Gallbladder (tissue), 1 donor: ENCODE measurements around the gene ZNF394.

DNA sequence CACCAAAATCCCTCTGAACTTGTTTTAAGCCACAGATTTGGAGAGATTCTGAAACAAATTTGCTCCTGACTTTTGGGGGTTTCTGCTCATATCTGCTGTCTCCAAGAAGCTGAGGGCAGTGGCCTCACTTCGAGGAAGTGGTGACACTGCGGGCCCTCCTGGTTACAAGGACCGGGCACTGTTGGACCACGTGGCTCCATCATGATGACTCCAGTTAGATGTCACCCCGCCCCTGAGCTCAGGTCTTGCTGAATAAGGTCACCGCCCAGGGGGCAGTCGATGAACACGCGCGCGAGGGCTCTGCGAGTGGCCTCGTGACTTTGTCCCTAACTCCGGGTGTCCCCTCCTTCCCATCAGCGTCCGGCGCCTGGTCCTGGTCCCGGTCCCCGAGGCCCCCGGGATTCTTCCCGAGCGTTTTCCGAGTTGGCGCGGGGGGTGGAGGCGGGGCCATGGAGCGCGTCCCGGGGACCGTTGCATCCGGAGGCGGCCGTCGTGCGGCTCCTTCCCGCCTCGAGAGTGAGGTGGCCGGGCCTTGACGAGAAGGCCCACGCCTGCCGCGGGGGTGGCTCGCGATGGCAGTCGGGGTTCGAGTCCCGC lies 755 bp upstream of the NPTX2 start:
- PRO-cap: no peak

- PRO-cap: no peak
Measured at GRCh38 chr7:98917342-98917929, 39.1 kb downstream of the TRRAP start.

GRCh38 chr7:98998845-98999282 lies 120.5 kb downstream of the TRRAP start:
- PRO-cap: unidirectional peak, minus-strand start at chr7:98999076

- PRO-cap: no peak
Measured at GRCh38 chr7:99406464-99407010, 1.9 kb downstream of the PDAP1 start.

GRCh38 chr7:99419059-99419793 lies 10.5 kb downstream of the BUD31 start:
- PRO-cap: no peak

DNA sequence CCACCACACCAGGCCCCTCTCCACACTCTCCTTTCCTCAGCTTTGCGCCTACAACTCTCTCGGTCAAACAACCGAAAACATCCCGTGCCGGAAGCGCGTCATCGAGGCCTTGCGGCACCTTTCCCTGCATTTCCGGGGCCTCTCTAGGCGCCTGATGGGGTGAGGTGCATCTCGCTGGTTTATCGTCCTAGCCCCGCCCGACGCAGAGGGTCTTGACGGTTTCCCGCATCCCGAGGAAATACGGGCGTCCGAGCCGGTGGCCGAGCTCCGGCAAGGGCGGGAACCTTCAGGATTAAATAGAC lies at the start of gene ZNF394:
TSS of gene ZNF394 (minus strand) at position 79 of the 302 bp plus-strand sequence.
- PRO-cap: bidirectional peak, plus-strand start at position 182 of the sequence, minus-strand start at position 44 of the sequence

DNA sequence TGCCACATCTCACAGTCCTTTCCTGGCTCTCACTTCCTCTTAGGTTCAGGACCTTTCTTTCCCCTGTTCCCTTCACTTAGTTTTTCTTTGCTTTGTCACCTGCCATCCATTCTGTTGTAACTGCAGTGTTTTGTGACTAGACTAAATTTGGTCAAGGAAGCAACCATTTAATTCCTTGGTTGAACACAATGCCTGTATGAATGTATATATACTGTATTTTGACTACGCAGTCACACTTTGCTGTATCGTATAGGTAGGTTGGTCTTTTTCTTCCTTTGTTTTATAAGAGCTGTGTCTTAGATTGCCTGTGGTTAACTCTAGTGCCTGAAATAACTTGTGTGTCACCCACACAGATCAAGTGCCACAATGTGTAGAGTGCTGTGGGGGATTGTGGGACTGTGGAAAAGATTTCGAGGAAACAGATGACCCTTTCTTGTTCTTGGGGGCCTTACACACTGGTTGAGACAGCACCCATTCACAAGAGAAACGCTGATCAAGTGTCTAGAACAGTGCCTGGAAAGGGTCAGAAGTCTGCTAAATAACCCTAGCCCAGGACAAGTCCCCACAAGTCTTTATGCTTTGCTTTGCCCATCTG lies 2.7 kb downstream of the ZNF655 start:
- PRO-cap: no peak

DNA sequence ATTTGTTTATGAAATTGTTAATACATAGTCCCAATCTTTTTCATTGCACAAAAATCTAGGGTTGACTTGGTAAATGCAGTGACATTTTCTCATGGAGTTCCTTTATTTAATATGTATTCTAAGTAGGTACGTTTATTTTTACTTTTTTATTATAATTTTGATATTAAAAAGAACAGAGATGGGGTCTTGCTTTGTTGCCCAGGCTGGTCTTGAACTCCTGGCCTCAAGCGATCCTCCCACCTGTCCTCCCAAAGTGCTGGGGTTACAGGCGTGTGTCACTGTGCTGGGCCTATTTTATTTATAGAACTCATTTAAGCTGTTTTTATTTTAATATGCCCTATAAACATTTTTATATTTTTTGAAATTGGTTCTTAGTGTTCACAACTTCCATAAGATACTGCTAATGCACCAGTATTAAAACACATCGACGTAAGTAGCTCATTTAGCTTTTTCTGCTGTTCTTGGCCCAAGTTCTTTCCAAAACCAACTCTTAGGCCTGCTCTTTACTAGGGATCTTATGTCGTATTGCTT lies 15.9 kb downstream of the ZNF655 start:
- PRO-cap: no peak

GRCh38 chr7:99678763-99679805 lies 712 bp downstream of the CYP3A5 start:
- PRO-cap: bidirectional peak, plus-strand start at chr7:99679248, minus-strand start at chr7:99679104

DNA sequence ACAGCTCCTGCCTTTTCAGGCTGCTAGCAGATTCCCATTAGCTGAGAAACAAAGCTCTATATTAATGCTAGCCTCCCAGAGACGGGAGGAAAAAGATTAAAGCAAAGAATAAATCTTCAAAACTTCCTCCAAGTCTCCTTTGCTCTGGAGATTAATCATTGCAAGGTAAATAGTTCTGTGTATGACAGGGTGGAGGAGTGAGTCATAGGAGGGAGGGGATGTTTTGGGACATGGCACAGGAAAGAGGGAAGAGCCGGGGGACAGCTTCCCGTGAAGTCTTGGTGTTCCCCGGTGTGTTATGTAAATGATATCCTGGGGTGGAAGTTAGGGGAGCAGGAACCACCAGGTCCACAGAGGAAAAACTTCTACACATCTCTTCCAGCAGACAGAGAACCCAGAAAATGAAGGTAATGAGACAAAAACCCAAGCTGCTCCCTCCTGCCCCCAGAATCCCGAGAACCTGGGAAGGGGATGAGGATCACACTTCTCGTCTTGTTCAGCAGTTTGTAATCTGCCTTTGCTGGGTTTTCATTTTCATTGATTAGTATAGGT lies 19.4 kb upstream of the CYP3A5 start:
- PRO-cap: no peak

DNA sequence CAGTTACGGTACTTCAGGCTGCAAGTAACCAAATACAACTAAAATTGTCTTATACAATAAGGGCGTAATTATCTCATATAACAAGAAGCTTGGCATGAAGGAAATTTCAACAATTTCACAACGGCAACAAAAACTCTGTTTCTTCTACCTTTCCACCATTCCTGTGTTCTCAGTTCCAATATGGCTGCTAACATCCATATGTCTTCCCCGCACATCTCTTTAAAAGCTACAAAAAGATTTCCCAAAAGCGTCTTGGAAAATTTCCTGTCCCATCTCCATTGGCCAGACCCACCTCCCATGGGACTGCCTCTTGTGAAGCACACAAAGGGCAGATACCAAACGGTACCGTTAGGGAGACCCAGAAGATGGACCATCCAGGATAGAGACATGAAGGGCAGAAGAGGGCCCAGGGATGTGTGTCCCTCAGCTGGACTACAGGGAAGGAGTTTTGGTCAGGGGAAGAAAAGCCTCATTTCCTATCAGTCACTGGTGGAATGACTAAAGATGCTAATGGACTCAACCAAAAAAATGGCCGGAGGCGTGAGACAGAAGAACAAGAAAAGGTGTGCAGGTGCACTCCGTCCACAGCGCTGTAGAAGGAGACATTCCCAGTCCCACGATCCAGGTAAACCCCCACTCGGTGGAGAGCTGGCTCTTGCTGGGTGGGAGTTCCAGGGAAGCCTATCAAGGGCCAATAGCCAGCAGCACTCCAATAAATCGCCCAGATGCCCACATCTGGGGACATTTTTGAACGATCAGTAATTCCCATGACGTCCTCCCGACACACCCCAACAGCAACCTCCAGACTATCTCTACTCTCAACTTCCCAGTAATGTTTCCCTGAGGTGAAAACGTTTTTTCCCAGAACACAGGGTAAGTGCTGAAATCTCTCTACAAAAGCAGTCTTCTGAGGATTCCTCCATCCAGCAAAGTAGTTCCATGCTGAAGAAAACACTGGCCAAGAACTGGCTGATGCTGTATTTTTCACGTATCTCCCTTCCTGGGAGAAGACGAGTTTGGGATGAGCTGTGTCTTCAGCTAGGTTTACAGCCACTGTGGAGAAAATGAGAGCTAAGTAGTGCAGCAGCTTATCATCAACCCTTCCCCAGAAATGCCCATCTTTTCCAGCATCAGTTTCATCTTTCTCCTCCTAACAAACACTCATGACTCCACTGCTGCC lies 15.3 kb upstream of the OR2AE1 start:
- PRO-cap: no peak

GRCh38 chr7:99997190-99998234 lies 17.9 kb upstream of the ZKSCAN1 start:
- PRO-cap: bidirectional peak, plus-strand start at chr7:99997708, minus-strand start at chr7:99997745

DNA sequence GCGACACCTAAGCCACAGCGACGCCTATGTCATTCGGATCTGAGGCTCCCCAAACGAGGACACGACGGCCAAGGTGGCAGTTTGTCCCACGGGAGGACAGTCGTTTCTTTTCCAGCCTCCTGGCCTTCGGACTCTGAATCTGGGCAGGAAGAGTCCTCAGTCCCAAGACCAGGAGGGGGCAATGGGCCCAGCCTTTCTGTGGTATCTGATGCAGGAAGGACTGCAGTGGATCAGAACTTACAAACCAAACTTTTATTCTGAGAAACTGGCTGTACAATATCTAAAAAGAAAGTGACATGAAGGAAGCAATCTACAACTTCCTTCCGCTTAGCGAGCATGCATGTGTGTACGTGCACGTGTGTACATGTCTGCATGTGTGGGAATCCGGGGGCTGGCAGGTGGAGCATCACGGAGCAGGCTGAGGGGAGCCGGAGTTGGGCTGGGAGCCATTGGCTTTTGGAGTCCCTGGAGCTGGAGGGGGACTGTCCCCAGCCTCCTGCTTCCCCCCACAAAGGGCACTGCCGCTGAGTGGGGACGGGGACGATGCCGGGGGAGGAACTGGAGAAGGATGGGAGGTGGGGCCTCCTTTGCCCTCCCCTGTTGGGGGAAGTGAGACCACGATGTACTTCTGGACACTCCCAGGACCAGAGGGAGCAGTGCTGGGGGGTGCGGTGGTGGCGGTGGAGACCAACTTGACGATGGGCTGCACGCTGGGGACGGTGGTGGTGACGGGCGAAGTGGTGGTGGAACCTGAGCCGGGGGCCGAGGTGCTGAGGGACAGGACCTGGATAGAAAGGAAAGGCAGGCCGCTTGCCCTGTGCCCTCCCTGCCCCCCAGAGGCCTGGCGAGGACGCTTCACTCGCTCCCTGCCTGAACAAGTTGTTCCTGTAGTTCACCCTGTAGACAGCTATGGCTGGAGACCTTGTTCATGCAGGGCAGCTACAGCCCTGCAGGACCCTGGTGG lies 5.7 kb downstream of the AP4M1 start:
- PRO-cap: no peak

- PRO-cap: no peak
Measured at GRCh38 chr7:100338044-100338580, 19.8 kb upstream of the PILRB start.

DNA sequence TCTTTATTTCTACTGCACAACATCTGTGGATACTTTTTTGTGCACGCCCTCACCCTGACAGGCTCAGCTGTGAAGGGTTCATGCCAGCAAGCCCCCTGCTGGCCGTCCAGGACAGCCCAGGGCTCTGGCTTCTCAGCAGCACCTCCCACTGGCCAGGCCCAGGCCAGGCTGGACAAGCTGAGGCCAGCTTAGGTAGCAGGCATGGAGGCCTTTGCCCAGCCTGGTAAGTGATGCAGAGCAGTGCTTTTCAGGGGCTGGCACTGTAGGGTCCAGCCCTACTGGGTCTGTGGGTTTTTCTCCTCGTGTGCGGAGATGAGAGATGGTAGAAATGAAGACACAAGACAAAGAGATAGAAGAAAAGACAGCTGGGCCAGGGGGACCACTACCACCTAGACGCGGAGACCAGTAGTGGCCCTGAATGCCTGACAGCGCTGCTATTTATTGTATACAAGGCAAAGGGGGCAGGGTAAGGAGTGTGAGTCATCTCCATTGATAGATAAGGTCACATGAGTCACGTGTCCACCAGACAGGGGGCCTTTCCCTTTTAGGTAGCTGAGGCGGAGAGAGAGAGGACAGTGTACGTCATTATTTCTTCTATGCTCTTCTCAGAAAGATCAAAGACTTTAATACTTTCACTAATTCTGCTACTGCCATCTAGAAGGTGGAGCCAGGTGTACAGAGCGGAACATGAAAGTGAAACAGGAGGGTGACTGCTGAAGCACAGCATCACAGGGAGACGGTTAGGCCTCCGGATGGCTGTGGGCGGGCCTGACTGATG lies 13.2 kb upstream of the PILRB start:
- PRO-cap: no peak

GRCh38 chr7:100374594-100374890 lies 1.3 kb downstream of the PILRA start:
- PRO-cap: no peak

DNA sequence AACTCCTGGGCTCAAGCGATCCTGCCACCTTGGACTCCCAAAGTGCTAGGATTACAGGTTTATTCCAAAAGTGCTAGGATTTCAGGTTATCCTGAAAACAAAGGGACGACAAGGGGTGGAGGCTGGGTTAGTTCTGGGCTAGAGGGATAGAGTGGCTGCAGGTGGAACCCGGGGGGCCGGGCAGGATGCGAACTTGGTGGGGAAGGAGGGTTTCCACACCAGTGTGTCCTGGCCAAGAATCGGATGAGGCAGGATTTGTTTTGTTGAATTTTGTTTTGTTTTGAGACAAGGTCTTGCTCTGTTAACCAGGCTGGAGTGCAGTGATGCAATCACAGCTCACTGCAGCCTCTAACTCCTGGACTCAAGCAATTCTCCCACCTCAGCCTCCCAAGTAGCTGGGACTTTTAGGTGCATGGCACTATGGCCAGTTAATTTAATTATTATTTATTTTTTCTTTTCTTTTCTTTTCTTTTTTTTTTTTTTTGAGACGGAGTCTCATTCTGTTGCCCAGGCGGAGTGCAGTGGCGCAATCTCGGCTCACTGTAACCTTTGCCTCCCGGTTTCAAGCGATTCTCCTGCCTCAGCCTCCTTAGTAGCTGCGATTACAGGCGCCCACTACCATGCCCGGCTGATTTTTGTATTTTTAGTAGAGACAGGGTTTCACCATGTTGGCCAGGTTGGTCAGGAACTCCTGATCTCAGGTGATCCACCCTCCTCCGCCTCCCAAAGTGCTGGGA lies 12.9 kb upstream of the PPP1R35 start:
- PRO-cap: no peak

DNA sequence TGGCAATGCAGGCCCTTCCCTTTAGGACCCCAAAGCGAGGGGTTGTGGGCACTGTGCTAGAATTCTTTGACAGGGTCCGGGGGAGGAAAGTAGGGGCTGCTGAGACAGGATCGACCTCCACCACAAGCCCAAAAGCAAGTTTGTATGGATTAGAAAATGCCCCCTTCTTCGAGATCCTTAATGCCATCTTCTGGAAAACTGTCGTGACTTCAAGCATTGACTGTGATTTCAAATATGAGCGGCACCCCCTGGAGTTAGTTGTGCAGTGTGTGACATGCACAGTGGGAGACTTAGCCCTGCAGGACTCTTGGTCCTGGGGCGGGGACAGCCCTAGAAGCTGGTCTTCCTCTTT lies 6.6 kb upstream of the SPACDR start:
- PRO-cap: no peak

- PRO-cap: no peak
Measured at GRCh38 chr7:100493861-100494536, 10.3 kb downstream of the NYAP1 start.

- PRO-cap: no peak
Measured at GRCh38 chr7:100590231-100590736, 4.2 kb downstream of the FBXO24 start.